ENCODE measurements around a stretch of chr2.

- PRO-cap = no peak
Observed at GRCh38 chr2:39334018-39334599, 103.0 kb downstream of the MAP4K3 start.

GRCh38 chr2:39335472-39336024 lies 101.5 kb downstream of the MAP4K3 start:
- PRO-cap = no peak

- PRO-cap = no peak
Observed at GRCh38 chr2:39753237-39753785, 25.7 kb downstream of the THUMPD2 start.

- PRO-cap = no peak
Observed at GRCh38 chr2:39781362-39781570, 2.2 kb upstream of the THUMPD2 start.

DNA sequence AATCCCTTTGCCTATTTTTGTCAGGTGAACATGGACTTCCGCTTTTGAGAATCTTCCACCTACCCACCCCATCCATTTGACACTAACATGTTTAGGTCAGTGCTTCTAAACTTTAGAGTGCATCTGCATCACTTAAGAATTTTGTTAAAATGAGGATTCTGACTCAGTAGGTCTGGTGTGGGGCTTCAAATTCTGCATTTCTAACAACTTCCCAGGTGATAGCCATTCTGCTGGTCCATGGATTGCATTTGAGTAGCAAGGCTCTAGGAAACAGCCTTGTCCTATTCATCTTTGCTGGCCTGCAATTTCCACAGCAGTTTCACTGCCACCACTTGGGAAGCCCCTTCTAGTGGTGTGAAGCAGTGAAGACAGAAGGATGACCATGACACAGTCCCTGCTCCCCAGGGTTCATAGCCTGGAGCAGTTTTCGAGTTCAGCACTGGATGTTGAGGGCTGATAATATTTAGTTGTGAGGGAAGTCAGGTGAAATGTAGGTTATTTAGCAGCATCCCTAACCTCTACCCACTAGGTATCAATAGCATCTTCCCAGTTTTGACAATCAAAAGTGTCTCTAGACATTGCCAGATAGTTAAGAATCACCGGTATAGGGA lies 146.9 kb downstream of the SLC8A1 start:
- PRO-cap = no peak

DNA sequence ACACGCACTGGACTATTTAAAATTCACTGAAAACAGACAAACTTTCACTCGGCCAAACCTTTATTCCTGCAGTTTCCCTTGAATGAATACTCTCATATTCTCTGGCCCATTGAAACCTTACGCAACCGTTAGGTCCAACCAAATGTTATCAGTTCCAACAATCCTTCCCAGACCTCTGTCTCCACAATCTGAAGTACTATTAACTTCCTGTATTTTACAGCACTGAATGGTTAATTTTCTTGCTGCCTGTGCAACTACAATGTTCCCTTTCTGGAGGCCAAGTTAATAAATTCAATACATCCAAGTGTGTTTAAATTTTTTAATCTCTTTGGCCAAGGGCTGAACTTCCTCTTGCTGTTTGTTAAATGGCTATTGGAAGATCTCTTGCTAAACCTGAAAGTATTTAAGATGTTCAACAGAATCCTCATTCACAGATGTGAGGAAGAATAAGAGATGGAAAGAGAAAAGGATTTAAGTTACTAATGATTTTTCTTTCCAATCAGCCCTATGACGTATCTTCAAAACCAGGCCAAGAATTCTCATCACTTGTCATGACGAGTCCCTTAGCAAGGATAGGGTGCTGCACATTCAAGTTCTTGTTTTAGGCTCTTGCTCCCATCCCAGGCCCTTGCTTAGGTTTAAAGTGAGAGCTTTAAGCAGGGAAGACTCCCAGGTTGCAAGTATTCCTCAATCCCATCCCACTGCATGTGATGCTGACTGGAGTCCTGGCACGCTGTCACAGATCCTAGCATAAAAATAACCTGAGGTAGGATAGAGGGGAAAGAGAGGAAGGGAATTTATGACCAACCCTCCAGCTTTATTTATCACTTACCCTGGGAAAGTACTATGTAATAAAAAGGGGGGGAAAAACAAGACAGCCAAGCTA lies 122.5 kb downstream of the SLC8A1 start:
- PRO-cap = no peak

DNA sequence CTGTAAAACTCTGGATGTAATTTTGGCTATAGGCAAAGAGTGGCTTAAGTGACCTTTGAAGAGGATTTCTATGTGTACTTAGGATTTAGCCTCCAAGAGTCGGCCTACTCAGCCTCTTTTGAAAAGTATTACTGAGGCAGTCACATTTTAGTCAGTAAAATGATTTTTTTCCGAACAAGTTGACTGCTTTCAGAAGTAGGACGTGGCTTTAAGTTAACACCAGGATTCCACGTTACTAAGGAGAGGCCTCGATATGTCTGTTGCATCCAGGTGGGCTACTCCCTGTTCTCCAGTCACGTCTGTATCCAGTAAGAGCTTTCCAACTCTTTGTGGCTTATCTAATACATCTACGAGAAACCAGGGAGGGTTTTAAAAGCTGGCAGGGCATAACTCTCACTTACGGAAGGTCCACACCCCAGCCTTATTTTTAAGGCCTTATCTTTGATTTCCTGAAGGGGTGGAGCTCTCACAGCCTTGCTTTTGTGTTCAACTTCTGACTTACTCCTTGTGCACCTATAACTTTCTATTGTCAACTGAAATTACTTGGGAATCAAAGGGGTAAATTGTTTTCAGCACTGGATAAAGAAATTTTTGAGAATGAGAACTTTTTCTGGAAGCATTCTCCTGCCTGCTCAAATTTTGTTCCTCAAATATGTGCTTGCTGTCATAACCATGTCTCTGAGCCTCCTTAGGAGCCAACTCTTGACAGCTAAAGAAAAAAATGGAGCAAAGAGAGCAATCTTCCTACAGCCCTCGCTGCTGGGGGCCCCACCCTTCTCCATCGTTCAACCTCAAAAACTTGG lies 99.1 kb downstream of the SLC8A1 start:
- PRO-cap = no peak

- PRO-cap = no peak
Observed at GRCh38 chr2:41079001-41079404, 627.1 kb upstream of the SLC8A1 start.

- PRO-cap = no peak
Observed at GRCh38 chr2:41914084-41914617, 133.7 kb upstream of the PKDCC start.

GRCh38 chr2:41954882-41955456 lies 92.9 kb upstream of the PKDCC start:
- PRO-cap = no peak

- PRO-cap = unidirectional peak, minus-strand start at chr2:41965973
Observed at GRCh38 chr2:41965738-41966187, 82.1 kb upstream of the PKDCC start.

GRCh38 chr2:41966274-41967345 lies 81.2 kb upstream of the PKDCC start:
- PRO-cap = unidirectional peak, plus-strand start at chr2:41966733

GRCh38 chr2:42024906-42025784 lies 22.7 kb upstream of the PKDCC start:
- PRO-cap = unidirectional peak, plus-strand start at chr2:42025262

DNA sequence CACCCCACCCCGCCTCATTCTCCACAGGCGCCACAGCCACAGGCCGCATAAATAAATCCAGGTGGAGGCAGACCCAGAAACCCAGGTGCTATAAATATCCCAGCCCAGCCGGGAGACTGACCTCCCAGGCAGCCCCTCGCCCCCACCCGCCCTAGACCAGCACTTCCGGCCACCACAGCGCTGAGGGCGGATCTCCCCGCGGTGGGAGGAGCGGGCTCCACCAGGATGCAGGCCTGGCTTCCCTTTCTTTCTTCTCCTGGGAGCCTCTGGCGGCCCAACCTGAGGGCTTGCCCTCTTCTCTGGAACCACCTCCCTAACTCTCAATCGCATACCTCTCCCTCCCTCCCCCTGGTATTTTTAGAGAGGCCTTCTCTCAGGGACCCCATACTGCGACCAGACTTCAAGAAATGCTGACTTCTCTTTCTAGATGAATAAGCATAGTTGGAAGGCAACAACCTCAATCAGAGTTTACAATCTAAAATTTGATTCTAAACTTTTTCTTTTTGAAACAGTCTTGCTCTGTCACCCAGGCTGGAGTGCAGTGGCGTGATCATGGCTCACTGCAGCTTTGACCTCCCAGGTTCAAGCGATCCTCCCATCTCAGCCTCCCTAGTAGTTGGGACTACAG lies 54.9 kb downstream of the PKDCC start:
- PRO-cap = bidirectional peak, plus-strand start at position 190 of the sequence, minus-strand start at position 144 of the sequence

DNA sequence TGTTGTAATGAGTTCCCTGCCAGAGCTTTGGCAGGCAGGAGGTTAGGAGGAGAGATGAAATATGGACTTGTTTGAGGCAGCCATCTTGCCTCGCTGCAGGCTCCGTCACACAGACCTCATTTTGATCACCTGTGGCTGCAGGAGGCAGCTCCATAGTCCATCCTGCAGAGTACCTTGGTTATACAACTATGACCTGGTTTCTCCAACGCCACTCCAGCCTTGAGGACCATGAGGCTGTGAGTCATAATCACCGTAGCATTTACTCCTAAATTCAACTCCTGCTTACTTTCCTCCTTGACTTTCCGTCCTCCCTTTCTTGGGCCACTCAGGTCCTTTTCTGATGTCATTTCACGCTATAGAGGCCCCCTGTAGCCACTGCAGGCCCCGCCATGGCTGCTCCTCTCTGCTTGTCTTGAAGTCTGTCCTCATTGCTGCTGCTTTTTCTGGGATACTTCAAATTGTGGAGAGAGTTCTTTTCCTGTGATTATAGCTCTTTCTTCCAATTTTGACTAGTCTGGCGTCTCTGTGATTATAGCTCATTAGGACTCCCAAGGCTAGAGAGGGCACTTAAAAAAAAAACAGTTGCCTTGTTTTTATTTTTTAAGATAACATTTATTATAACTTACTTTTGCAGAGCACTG lies 26.3 kb upstream of the EML4 start:
- PRO-cap = no peak

DNA sequence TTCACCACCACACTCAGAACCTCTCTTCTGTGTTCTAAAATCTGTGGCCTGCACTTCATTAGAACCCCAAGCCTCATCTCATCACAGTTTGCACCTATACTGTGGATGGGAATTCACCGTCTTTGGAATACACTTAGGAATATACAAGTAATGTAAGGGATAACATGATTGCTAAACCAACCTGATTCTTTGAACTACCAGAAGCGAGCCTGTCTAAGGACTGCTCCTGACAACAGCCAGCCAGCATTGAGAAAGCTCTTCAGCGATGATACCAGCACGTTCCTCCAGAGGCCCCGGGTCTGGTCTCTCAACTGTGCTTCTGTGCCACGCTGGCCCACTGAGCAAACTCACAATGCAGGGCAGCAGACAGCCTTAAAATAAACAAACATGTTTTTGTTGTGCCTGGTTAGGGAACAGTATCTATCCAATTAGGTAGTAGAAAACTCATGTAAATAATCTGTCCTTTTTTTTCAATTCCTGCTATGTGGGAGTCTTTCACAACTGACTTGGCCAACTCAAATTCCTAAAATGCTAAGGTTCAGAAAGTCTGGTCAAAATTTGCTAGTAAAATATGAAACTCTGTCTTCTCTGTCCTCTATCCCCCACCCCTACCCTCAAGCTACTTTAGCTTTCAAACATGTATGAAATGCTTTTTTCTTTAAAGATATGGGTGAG lies 21.5 kb upstream of the EML4 start:
- PRO-cap = no peak

DNA sequence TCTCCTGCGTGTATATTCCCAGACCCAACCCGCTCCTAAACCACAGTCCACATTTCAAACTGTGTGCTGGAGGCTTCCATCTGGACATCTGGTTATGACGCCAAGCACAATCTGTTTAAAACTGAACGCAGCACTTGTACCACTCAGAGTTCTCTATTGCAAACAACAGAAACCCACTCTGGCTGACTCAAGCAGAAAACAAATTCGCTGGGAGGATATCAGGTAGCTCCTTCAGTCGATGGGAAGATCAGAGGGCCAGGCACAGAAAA lies 5.7 kb upstream of the EML4 start:
- PRO-cap = no peak

- PRO-cap = no peak
Observed at GRCh38 chr2:42195255-42195988, 26.3 kb downstream of the EML4 start.

DNA sequence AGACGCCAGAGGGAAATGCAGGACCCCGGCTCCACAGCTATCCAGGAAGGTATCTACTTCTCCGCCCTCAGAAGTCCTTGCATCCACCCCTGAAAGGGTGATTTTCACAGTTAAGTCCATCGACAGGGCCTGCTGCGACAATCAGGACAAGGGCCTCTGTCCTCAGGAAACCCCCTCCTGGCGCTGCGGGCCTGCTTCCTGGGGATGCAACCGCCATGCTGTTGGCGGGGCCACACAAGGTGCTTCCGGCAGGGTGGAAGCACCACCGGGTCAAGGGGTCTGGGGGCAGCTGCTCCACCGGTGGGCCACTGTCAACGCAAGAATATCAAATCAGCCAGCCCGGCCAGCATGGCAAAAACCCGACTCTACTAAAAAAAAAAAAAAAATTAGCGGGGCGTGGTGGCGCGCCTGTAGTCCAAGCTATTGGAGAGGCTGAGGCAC lies 63.9 kb upstream of the COX7A2L start:
- PRO-cap = no peak

- PRO-cap = no peak
Observed at GRCh38 chr2:42493654-42493894, 208 bp downstream of the KCNG3 start.

All from paraaortic lymph node (tissue), 1 donor.